Cardiac ventricle fibroblast (primary cell): ENCODE data around the gene WNT2.

DNA sequence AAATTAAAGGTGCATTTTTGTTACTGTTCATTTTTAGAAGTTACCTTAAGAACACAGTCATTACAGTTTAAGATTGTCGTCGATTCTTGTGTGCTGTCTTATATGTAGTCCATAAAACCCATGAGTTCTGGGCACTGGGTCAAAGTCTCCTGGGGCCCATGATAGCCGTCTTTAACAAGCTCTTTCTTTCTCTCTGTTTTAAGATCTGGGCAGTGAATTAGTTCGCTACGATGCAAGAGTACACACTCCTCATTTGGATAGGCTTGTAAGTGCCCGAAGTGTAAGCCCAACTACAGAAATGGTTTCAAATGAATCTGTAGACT, 90.8 kb upstream of the CAPZA2 start:
- RAMPAGE, long total RNA, result no peak

DNA sequence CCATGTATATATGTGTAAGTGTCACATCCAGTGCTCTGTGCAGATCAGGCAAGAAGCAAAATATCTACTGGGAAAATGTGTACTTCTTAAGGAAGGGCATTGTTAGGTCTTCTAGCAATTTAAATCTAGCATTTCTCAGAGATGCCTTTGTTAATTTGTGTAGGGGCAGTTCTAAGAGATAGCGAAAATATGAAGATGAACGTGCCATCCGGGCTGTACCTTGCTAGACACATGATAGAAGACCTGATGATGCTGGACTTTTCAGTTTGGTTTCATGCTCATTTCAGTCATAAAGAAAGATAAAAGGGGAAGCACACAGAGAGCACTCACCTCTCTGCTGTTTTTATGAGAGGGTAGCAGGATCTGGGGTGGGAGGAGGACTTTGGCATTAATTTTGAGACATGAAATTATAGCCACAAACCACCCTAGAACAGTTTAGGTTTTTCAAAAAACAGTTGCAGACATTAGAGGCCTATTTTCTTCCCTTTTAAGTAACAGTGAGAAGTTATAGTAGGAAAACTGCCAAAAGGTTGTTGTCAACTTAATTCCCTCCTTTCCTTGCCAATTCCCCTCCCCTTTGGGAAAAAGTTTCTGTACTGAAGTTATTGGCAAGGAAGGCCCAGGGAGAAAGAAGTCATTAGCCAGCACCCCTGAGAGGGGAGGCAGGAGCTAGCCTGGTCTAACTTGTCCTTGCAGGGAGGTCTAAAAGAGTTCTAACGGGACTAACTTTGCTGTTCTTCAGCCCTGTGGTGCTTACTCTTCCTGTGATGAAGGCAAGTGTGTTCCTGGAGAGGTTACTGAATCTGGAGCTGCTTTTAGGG, 2.6 kb downstream of the ST7 start:
- RAMPAGE, long total RNA, result no peak

DNA sequence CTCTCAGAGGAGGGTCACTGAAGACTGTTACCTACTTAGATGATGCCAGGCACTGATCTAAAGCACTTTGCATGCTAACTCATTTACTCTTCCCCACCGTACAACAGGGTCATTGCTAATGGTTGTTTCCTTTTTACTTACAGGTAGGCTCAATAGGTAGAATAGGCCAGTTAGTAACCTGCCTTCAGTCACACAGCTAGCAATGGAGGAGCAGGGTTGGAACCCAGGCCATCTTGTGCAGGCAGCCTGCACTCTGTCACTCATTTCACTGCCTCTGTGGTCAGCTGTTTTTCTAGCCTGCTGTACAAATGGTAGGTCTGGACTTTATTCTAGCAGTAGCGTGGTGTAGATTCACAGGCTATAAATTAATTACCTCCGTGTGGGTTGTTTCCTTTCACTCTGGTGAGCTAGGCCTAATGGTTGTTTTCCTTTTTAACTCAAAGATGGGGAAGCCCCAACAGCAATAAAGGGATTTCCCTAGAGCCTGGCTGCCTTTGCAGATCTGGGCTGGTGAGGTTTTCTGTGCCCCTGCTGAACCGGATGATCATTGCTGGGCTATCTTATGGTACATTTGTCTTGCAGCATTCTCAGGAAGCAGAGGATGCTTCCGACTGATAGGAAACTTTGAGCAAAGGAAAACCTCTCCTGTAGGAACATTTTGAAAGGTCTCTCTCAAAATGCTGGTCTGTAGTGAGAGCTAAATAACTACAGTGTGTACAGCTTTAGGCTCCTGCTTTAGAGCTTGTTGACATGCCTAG, 157.2 kb downstream of the ST7 start:
- RAMPAGE, long total RNA, result no peak

- RAMPAGE, long total RNA, result no peak
These were observed at the start of gene WNT2 for GRCh38 chr7:117322710-117323647. TSS of gene WNT2 (minus strand) at chr7:117323058.

GRCh38 chr7:117535166-117535483, 55.3 kb downstream of the CFTR start:
- RAMPAGE, long total RNA, result no peak

- RAMPAGE, long total RNA, result no peak
These were observed 42.8 kb downstream of the CTTNBP2 start for GRCh38 chr7:117830436-117830934.

DNA sequence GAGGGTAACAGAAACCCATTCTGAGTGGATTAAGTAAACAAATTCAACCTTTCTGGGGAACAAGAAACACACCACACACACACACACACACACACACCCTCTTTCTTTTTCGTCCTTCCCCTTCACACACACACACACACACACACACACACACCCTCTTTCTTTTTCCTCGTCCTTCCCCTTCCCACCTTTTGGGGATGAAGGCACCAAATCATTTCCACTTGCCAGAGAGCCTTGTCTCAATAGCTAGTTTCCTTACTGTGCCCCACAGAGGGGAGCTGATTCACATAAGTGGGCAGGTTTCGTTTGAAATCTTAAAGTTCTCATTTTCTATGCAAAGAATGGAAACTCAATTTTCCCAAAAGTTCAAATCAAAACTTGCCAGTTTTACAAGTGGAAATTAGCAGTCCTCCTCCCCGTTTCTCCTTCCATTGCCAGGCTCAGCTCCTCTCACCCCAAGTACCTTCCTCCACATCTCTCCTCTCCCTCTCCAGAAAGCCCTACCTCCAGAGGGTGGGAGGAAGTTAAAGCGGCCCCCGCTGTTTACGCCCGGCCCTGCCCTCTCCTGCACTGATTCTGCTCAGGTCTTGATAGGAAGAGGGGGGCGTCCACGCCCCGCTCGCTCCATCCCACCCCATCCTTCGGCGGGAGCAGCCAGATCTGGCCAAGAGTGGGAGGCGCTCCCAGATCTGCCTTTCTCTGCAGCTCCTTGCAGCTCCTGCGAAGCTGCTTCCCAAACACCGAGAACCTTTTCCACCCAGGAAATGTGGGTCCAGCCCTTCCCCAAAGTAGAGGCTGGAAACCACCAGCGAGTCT, 1.3 kb downstream of the CTTNBP2 start:
- RAMPAGE, long total RNA, result no peak

- RAMPAGE, long total RNA, result no peak
These were observed 181.2 kb upstream of the KCND2 start for GRCh38 chr7:120091685-120092281.

DNA sequence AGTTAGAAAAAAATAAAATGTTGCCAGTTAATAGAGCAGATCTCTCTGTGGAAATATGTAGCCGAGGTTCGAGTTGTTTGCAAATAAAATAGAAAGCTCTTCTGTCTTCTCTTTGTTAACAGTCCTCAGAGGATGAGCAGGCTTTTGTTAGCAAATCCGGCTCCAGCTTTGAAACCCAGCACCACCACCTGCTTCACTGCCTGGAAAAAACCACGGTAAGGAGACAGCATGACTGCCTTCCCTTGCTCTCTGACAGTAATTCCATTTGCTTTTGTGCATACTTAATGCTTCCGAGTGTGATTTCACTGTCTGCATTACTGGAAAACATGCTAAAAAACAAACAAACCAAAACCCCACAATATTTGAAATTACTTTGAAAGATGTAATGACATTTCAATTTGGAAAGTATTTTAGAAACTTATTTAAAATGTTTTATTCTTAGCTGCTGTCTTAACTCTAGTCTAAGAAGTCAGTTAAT, 115.5 kb downstream of the TSPAN12 start:
- RAMPAGE, long total RNA, result no peak

DNA sequence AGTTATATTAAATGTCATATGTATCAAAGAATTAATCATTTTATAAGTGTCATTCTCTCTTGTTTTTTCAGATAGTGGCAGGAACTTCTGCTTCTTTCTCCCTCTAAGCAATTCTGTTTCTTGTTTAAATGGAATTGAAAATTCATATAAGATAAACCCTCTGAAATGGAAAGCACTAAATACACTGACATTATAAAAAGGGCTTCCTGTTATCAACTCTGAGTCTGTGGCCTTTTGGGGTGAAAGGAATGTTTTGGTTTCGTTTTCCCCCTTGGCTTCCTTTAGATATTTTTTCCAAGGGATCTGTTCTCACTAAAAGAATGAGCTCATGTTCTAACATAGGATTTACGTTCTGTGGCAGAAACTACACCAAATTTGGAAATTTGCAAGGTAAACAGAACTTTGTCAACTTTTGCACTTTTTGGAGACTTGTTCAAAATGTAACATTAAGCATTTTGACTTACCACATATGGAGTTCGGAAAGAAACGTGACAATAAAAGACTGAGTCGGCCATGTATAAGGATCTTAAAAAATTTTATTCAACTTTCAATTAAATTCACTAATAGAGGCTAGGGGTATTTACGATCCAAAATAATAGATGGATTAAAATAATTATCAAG, 11.5 kb downstream of the CPED1 start:
- RAMPAGE, long total RNA, result no peak

GRCh38 chr7:121005941-121006678, 17.6 kb downstream of the CPED1 start:
- RAMPAGE, long total RNA, result no peak

DNA sequence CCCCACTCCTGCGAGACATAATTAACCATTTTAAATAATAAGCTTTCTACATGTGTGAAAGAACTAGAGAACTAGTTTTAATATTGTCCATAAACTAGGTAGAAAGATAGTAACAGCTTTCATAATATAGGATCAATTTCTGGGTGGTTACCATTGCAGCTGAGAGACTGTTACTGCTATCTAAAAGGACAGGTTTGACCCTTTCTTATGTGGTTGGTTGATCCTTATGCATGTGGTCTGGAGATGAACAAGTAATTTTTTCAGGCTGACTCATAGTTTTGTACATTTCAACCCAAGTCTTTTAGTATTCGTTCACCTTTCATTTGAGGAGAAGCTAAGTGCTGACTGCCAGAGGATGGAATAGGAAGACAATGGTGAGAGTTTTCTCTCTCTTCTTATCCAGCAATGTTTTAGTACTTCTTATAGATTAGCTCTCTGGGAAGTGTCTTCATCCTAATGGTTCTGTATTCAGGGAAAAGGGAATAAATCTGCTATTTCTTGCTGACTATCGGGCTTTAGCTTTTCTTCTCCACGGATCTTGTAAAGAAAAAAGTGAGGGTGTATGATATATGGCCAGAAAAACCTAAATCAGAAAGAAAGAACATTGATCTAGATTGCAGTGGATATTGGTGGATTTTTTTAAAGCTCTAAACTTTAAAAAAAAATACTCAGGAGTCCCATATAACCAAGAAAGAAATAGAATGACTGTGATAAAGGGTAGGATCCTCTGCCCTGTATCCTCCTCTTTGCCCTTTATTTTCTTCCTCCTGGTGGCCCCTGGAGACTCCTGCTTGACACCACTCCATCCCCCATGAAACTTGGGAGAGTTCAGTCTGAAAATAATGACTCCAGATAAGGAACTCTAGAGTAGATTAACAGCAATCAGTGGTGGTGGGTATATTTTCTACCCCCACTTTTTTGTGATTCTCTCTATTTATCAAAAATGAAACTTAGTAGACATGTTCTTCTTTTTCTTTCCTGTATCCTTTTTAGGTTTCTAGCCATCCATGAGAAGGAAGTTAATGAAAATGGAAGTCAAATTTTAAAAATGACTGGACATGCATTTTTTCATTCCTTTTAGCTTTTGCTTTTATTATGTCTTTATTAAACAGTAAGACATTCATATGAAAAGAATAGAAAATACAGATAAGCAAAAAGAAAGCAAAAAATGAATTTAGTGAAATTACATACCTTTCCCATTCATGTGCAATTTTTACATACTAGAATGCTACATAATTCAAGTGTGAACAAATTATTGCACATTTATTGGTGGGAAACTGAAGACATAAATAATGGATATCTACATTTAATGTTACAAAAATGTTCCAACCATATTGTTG, 88.2 kb downstream of the CPED1 start:
- RAMPAGE, long total RNA, result no peak

DNA sequence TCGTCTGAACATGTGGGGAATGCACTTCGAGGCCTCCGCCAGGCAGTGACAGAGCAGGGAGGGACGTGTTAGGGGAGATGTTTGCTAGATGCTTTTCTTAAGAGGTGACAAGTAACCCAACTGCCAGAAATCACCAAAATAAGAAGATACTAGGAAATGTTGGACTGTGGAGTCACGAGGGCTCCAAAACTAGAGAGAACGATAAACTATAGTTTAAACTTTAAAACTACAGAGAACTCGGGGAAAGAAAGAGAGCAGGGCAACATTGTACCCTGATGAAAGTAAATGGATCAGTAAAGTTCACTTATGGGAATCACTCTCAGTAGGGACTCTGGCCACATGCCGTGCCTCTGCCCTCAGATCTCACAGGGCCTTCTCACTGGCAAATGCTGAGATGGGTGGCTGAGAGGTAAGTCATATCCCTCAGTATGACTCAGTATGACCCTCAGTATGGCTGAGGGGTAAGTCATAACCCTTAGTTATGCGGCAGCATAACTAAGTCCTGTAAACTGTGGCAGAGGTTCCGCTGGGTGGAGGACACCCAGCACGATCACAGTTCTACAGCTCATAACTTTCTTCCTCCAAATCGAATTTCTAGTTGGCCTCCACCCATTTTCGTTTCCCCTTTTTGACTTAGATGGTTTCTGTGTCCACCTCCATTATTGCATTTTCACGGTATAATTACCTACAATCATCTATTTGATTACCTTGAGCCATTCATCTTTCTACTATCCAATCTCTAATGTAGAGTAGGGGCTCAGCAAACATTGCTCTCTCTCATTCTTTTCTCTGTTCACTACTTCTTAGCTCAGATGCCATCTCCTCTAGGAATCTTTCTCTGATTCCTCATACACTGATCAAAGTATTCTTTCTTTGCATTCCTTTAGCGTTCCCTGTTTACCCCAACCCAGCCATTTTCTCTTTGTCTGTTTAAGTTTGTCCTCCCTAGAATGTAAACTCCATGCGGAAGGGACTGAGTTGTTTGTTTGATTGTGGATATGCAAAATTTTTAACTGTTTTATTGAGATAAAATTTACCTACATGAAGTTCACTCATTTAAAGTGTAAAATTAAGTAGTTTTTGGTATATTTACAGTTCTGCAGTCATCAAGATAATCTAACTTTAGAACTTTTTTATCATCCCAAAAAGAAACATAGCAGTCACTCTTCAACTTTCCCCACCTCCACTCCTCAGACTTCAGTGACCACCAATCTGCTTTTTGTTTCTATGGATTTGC, 26.4 kb upstream of the WNT16 start:
- RAMPAGE, long total RNA, result no peak

- RAMPAGE, long total RNA, result no peak
These were observed 11.9 kb downstream of the FAM3C start for GRCh38 chr7:121383998-121384853.

DNA sequence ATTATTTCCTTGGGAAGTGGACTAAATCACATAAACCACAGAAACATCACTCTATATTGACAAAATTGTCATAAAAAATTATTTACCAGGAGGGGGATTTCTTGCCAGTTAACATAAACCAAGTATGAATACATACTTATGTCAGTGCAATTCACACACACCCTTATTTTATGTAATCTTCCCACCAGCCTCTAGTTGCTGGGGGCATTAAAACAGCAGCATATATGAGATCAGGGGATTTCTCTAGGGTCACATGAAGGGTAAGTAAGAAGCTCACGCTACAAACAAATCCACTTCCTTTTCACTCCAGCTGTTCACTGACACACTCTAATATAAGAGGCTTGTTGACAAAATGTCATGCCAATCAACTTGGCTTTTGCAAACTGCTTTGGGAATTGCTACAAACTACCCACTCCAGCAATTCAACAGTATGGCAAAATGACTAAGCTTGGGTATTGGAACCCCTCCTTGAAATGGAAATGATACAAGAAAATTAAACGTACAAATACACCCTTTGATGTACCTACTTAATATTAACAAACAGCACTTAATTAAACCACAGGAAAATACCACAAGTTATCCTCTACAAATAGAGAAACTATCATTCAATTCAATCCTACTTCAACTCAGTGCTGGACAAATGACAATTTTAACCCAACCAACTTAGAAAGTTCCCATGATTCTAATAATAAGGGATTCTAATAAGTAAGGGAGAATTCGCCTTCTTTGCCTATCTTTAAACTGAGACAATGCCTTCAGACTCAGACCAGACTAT, 10.2 kb downstream of the FAM3C start:
- RAMPAGE, long total RNA, result no peak

GRCh38 chr7:122310065-122310972, 5.8 kb upstream of the FEZF1 start:
- RAMPAGE, long total RNA, result no peak

DNA sequence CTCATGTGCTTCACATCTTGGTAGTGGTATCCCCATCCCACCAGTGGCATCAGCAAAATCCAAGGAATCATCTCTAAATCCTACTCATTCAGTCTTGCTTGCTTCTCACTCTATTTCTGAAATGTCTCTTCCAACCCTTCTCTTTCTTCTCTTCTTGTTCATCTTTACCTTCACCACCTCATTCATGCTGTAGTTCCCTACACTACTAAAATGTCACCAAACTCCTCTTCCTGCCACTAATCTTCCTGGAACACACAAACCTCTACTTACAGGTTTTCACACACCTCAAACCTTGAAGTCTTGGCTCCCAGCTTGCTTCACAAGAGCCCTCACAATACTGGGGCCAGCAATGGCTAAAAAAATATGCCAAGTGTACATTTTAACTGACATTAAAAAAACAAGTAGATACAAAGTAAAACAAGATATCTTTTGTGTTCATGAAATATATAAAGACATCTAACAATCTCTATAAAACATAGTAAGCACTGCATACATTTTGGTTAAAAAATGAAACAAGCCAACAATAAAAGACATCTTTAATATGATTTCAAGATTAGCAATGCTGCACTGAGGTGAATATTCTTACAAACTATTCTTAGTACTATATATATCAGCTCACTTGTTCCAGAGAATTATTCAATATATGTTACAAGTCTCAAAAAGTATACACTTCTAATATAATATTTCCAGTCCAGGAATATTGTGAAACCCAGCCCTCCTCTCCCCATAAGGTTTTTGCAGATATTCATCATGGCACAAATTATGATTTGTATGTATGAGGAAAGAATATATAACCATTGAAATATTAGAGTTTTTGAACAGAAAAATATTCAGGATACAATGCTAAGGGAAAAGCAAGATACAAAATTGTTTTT, 29.7 kb downstream of the CADPS2 start:
- RAMPAGE, long total RNA, result no peak

DNA sequence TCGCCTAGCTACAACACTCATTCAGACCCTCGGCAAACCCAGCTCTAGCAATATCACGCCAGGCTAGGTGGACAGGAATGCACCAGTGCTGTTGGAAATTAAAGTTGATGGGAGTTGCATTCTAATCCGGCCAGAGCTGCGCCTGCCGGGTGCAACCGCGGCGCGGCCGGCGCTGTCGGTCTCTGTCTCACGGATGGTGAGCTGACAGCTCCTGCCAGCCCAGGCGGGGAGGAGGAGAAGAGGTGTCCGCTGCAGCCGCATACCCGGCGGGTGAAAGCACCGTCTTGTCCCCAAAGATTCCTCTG, 740 bp downstream of the CADPS2 start:
- RAMPAGE, long total RNA, result no peak

- RAMPAGE, long total RNA, result no peak
These were observed 1.5 kb downstream of the IQUB start for GRCh38 chr7:123532597-123533562.

- RAMPAGE, long total RNA, result no peak
These were observed 3.8 kb upstream of the IQUB start for GRCh38 chr7:123537951-123538928.